M059J (cell line): ENCODE measurements around a stretch of chr1.

- RAMPAGE, long total RNA = no peak
Measured at GRCh38 chr1:93448331-93449001, 548 bp downstream of the FNBP1L start.

DNA sequence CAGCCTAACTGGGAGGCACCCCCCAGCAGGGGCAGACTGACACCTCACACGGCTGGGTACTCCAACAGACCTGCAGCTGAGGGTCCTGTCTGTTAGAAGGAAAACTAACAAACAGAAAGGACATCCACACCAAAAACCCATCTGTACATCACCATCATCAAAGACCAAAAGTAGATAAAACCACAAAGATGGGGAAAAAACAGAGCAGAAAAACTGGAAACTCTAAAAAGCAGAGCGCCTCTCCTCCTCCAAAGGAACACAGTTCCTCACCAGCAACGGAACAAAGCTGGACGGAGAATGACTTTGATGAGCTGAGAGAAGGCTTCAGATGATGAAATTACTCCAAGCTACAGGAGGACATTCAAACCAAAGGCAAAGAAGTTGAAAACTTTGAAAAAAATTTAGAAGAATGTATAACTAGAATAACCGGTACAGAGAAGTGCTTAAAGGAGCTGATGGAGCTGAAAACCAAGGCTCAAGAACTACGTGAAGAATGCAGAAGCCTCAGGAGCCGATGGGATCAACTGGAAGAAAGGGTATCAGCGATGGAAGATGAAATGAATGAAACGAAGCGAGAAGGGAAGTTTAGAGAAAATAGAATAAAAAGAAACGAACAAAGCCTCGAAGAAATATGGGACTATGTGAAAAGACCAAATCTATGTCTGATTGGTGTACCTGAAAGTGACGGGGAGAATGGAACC lies 62.5 kb downstream of the FNBP1L start:
- RAMPAGE, long total RNA = no peak

- RAMPAGE, long total RNA = no peak
Measured at GRCh38 chr1:93577754-93578409, 103.8 kb downstream of the BCAR3 start.

GRCh38 chr1:93585022-93585766 lies 96.4 kb downstream of the BCAR3 start:
- RAMPAGE, long total RNA = no peak

DNA sequence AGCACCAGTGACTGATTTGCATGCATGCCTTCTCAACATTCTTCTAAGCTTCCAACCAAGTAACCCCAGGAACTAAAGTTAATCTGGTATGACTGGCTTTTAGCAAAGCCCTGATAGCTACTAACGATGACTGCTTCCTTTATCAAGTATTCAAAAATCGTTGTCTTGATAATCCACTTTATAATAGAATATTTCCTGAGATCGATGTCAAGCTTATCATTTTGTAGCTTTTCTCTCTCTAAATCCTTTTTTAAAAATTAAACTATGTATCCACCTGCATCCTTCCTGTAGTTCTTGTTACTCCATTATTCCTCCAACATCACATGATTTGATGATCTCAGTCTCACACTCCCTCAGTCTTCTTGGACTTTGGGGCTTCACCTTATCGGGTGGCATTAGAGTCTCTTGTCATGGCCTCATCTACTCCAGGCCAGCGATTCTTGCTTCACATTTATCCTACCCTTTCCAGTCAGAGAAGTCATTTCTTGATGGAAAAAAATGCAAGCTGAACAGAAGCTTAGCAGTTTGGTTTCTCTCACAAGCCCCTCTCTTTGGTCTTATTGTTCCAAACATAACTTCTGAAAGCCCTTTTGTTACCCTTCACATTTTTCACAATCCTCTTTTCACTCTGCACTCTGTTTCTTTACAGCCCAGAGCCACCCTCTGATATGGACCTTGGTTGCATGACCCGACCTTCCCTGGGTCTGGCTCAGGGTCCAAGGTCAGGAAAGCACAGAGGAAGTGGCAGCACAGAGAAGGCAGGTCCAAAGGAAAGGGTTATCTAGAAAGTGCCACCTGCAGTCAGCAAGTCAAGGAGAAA lies 18.8 kb downstream of the BCAR3 start:
- RAMPAGE, long total RNA = no peak

DNA sequence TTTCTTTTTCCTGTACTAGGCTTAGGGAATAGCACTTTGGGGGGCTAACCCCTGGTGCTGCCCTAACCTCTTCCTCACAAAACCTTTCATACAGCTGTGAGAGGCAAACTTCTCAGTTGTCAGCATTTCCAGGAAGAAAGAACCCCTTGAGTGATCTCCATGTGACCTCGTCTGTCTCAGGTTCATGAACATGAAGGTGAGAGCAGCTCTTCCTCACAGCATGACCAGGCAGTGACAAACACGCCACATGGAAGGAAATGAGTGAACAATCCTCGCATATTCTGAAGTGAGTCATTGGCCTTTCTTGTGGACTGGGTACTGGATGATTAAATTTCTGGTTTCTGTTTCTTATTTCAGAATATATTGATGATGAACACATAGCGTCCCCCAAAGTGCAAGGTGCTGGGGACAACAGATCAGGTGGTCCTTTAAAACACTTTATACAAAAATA lies 11.6 kb upstream of the BCAR3 start:
- RAMPAGE, long total RNA = no peak

GRCh38 chr1:93703984-93704378 lies 22.3 kb upstream of the BCAR3 start:
- RAMPAGE, long total RNA = no peak

- RAMPAGE, long total RNA = no peak
Measured at GRCh38 chr1:93964585-93965354, 55.5 kb upstream of the GCLM start.

DNA sequence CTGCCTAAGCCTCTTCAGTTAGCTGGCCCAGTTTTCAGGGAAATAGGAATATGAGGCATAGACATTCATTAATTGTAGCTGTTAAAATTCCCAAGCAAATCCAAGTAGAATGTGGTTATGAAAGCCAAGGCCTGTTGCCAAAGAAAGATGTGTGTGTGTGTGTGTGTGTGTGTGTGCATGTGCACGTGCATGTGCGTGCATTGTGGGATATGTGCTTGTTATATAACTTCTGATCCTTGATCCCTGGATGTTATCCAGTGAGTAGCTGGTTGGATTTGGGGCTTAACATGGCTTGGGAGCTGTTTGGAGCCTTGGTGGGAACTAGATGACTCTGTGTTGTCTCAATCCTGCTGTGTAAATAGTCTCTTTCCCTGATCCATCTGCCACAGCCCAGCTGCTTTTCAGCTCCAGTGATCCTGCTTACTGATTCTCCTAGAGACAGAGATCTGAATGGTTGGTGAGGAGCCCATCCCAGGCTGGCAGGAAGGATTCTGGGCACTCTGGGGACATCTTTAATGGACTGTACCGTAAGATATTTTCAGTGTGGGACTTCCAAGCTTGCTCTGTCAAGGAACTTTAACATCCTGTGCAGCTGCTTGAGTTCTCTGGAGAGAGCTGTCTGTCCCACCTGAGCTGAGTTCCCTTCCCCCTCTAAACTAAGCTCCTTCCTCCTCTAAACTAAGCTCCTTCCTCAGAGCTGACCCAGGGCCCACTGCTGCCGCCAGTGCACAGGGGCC lies 70.7 kb upstream of the GCLM start:
- RAMPAGE, long total RNA = no peak

- RAMPAGE, long total RNA = no peak
Measured at GRCh38 chr1:94093805-94094393, 27.0 kb downstream of the ABCA4 start.

DNA sequence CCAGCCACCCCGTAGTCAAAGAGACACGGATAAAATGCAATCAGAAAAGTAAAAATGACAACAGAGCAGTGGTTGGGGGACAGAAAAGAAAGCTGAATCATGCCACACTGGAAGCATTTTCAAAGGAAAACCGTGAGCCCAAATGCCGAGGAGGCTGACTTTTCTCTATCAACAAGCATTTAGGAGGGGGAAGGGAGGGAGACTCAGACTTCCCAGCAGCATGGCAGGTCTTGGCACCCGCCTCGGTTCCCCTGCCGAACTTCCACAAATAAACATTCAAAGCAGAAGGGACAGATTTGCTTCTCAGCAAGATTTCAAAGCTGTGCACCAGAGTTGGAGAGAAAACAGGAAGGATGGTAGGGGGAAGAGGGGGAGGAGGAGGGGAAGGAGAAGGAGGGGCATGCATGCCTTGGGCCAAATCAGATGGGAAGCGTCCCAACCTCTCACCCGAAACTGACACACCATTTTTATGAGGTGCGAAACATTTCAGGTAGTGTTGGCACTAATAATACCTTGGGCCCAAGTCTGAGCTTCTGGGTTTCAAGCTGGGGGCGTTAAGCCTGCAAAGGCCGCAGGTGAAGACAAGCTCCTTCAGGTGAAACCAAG lies 26.5 kb downstream of the ABCA4 start:
- RAMPAGE, long total RNA = no peak

DNA sequence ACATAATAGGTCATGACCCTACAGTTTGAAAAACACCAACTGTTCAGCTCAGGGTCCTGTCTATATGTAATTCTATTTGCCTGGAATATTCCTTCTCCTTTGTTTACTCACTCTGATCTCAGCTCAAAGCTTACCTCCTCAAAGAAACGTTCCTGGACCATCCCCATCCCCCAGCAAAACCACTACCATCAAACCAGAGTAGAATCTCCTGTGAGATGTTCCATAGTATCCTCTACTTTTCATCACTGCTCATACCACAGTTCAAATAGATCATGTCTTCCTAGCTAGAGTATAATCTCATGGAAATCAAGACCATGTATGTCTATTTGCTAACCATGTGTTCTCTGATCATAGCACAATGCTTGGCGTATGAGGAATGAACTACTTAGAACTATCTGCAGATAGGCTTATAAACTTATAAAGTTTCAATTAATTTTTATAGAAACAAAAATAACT lies 3.5 kb downstream of the ARHGAP29 start:
- RAMPAGE, long total RNA = no peak

- RAMPAGE, long total RNA = no peak
Measured at GRCh38 chr1:94382069-94382622, 36.0 kb upstream of the ABCD3 start.

- RAMPAGE, long total RNA = no peak
Measured at GRCh38 chr1:94550758-94551268, 9.3 kb upstream of the F3 start.

GRCh38 chr1:94863176-94863821 lies 43.1 kb downstream of the SLC44A3 start:
- RAMPAGE, long total RNA = no peak

DNA sequence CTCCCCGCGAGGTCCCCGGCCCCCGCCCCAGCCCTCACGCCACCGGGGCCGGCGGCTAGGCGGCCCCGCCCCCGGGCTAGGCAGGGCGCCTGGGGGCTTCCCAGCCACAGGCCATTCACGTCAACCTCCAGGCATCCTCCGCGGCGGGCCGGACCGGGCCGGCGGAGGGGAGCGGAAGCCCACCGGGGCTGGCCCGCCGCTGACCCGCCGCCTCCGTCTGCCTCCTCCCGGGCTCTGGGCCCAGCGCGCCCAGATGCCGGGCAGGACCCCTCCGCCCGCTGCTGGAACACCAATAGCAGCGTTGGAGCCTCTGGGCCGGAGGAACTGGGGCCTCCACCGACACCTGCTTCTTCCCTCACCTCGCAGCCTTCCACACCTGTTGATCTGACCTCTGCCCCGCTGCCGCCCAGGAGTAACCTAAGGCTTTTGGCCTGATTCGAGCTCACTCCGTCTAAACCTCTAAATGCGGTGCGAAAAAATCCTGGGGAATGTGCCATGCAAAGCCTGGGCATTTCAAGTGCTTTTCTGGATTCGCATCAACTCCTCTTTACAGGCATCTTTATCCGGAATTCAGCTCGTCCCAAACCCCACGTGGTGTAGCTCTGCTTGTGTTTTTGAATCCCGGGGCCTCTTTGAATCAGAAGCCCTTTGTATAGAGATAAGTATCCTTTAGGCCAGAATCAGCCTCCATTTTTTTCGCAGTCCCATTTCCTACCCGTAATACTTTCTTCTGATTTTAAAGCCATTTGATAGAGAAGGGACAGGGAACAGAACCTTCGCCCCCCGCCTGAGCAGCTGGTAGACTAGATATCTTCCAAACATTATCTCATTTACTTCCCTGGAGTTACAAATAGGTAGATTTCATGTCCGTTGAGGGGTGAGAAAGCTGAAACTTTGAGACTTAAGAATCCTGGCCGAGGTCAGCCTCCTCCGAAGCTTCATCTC lies 645 bp upstream of the CNN3 start:
- RAMPAGE, long total RNA = no peak

DNA sequence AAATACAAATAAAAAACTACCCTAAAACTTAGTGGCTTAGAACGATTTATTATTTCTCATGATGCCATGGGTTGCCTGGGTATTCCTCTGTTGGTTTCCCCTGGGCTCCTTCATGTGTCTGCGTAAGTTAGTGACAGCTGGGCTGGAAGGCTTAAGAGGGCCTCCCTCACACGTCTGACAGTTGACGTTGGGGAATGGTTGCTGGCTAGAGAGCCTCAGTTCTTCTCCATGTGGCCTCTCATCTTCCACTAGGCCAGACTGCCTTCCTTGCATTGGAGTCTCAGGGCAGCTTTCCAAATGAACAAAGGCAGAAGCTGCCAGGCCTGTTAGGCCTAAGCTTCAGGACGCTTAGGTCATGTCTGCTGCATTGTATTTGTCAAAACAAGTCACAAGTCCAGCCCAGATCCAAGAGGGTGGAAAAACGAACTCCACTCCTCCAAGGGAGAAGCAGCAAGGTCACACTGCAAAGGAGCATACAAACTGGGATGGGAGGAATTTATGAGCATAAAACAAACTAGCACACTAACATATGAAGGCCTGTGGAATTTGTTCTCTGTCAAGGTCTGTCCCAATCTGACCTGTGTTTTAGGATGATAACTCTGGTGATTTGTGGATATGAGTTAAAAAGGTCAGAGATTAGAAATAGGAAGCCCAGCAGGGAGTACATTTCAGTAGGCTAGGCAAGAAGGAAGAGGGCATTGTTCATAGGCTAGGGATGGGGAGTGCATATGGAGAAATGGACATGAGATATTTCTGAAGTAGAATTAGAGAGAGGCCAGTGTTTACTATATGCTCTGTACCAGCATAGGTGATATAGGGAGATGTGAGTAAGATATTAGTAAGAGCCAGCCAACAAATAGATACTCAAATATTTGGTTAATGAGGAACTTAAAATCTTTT lies 29.0 kb upstream of the CNN3 start:
- RAMPAGE, long total RNA = no peak

- RAMPAGE, long total RNA = no peak
Measured at GRCh38 chr1:95042165-95042876, 30.4 kb downstream of the ALG14 start.

DNA sequence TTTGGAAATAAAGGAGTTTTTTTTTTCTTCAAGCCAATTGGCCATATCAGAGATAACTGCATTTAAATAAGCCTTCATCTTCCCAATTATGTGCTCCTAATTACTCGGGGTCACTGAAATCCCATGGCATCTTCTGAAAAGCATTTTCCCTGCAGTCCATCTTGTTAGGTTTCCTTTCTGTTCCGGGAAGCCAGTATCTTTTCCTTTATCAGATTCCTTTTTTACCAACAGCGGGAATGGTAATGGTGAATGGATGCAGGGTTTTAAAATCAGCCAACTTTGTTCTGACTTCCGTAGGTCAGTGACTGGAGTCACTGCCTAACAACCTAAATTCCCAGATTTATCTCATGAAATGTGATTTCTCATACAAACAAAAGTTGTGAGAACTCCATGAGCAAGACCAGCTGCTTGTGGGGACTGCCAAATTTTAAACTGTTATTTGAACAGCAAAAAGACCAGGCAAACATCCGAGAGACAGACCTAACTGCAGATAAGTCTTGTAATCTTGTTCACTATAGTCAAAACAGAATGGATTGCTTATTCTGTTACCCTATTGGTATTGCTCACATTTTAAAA lies 1.3 kb upstream of the RWDD3 start:
- RAMPAGE, long total RNA = no peak

GRCh38 chr1:96794497-96795586 lies 73.3 kb downstream of the PTBP2 start:
- RAMPAGE, long total RNA = no peak